Monocyte (primary cell): Measurements from ENCODE around the gene ZFYVE27.

DNA sequence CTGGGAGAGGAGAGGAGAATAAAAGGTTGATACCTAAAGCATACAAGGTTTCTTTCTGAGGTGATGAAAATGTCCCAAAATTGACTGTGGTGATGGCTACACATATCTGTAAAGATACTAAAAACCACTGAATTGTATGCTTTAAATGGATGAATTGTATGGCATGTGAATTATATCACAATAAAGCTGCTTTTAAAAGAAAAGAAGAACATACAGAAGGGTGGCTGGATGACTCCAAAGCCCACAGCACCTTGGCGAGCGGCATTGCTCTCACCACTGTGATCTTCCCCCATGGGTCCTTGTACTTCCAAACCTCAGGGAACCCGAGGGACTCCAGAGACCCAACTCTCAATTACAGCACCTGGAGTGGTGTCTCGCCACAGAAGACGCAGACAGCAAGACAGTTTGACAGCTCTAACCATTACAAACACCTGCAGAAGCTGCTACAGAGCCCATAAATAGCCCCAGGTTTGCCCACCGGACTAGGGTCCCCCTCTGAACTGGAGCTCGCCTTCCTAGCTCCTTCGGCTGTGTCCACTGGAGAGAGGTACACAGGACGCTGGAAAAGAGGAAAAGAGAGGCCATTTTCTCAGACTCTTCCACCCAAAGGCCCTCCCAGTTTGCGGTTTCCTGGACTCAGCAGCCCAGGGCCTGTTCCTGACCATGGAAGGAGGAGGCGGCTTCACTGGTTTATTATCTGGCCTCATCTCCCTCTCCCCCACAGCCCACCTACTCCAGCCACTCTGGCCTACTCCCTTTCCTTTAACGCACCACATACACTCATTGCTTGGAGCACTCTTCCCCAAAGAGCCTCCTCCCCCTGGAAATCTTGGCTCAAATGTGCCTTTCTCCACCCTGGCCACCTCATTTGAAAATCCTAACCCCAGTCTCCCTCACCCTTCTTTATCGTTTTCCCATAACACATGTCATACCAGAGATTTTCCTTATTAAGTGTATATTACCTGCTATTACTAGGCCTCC, 1.9 kb downstream of the PIK3AP1 start:
- PRO-cap, 2 experiments: no peak in any of the 2 experiments

DNA sequence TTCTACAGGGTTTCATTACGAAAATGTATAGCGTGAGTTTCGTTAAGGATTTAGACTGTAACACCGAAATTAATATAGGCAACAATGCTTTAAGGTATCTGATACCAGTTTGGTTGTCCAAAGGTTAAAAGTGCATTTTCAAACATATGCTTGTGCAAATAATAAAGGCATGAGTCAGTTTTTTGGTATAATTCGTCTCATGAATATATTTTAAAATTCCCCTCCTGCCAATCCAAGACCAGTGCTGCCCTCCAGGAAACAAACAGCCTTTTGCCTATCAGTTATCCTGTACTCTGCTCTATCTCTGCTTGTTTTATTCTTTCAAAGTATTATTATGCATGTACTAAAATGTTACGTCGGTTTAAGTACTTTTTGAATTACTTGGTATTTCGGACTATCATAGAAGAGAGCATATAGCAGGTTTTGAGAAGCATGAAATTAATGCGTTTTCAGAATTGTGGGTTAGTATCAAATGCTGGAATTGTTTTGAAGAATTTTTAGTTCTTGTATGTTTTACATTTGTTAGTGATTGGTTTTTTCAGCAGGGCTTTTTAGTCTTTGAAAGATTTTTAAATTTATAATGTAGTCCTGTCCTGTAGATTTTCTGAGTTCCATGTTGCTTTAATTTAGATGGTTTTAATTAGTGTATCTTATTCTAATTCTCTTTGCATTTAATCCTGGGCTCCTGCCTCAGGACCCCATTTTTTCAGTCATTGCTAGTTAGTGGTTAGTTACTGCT, 2.2 kb downstream of the LCOR start:
- PRO-cap, 2 experiments: no peak in any of the 2 experiments

DNA sequence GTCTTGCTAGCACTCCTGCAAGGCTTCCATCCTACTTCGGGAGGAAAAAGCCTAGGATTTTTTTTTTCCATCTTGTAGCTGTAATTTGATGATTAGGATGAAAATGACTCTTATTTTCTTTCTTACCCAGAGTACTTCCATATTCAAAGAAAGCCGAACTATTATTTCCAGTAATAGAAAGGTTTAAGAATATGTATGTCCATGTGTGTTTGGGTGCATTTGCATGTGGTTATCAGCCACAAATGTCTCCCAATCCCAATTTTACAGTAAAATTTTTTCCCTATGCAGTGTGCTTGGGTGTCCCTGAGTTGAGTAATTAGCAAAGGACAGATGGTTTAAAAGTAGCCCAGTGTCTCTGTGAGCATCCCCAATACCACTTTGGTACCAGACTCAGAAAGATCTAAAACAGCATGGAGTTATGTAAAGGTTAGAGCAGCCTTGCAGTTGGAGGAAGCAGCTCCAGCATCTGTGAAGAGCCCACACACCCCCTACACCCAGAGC, 153.9 kb downstream of the LCOR start:
- PRO-cap, 2 experiments: no peak in any of the 2 experiments

- PRO-cap, 2 experiments: no peak in any of the 2 experiments
Measured at GRCh38 chr10:97327585-97328440, 6.7 kb downstream of the FRAT2 start.

DNA sequence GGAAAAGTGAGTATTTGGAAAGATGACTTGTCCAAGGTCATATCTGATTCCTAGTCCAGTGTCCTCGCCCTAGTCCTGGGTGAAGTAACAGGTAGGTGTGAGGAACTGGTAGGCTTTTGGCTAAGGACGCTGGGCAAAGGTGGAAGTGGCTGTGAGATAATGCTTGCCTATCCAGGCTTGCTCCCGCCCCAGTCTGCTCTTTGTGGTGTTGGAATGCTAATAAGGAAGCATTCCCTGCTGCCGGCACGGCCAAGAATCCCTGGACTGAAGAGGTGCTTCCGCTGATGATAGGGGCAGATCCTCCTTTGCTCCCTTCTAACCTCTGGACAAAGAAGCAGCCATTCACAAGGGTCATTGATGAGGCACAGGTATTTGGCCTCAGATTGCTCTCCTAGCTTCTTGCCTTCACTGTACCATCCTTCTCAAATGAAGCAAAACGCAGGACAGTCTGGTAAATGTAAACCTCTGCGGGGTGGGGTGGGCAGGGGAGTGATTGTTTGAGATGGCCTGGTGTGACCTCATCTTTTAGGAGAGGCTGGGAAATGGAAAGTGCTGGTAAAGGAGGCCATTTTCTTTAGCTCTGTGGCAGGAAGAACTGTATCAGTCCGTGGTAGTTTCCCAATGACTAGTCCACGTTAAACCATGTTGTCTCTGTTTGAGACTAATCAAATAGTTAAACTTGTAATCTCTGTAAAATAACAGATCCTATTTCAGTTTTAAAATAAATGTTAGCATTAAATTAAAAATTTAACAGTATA, 1.7 kb downstream of the PGAM1 start:
- PRO-cap, 2 experiments: no peak in any of the 2 experiments

GRCh38 chr10:97500158-97500654, 1.5 kb downstream of the UBTD1 start:
- PRO-cap, 2 experiments: no peak in any of the 2 experiments

- PRO-cap, 2 experiments: no peak in any of the 2 experiments
Measured at GRCh38 chr10:97578086-97578545, 5.5 kb downstream of the ANKRD2 start.

GRCh38 chr10:97601778-97602439, 12.4 kb downstream of the C10orf62 start:
- PRO-cap, 2 experiments: no peak in any of the 2 experiments

DNA sequence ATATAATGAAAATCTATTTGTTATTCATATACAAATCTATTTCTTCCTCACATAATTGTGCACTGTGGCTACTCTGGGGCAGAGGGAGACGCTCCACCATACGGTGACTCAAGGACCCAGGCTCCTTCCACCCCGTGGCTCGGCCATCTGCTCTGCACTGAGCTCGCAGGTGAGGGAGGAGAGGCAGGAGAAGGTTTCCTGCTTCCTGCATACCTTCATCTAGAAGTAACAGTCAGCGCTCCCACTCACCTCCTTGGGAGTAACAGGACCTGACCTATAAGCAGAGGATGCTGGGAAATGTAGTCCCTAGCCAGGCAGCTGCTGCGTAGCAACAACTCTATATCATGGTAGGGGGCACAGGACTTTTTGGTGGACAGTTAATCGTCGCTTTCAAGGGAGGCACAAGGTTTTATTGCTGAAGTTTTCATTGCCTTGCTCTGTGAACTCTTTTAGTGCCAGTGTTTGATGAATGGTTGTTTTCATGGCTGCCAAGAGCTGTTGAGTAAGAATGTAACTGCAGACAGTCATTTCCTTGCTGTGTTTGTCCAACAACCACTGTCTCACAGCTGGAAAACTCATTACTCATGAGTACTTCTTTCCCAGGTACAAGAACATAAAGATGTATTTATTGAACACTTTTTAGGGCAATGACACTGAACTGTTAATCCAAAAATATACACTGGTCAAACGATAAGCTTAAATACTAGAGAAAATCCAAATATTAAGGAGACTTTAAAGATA, 10.2 kb upstream of the ZFYVE27 start:
- PRO-cap, 2 experiments: no peak in any of the 2 experiments

GRCh38 chr10:97736875-97737266, at the start of gene ZFYVE27:
TSS of gene ZFYVE27 (plus strand) at chr10:97737128.
- PRO-cap, 2 experiments: peak in 2 of 2 experiments; most common plus-strand start chr10:97737128 (in 2)

- PRO-cap, 2 experiments: peak in 1 of 2 experiments; most common plus-strand start chr10:97737570 (in 1); most common minus-strand start chr10:97737430 (in 1)
Measured at GRCh38 chr10:97737267-97738235, 623 bp downstream of the ZFYVE27 start.

DNA sequence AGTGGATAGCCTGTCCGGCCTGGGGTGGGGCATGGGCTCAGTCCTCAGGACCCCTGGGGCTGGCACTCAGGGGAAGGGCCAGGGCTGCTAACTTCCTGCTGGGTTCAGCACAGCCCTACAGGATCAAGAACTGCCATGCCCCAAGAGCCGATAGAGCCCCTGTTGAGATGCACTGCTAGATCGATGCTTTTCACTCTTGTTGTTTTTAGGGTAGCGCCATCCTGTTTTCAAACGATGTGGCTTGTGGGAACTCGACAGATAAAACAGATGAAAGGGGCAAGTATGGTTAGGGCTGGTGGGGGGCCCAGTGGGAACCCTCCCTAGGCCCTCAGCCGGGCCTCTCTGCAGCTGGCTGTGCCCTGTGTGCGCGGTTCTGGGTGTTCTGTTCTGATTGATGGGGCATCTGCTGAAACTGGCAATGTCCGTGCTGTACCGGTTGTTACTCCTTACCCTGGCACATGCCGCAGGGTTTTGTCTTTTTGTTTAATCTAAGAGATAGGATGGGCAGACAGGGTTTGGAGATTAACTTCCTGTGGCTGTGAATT, 10.1 kb upstream of the SFRP5 start:
- PRO-cap, 2 experiments: no peak in any of the 2 experiments

DNA sequence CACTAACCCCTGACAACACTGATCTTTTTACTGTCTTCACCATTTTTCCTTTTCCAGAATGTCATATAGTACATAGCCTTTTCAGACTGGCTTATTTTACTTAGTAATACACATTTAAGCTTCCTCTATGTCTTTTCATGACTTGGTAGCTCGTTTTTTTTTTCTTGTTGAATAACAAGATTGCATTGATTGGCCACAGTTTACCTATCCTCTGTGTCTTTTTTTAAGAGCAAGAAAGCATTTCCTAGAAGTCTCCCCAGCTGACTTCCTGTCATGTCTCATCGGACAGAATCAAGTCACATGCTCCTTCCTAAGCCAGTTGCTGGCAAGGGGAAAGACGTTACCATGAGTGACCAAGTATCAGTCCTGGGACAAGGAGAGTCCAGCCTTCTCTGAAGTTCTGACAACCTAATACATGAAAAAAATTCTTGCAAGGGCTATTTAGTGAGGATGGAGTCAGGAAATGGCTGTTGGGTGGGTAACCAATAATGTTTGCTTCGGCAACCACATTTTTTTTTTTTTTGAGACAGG, 24.8 kb upstream of the SFRP5 start:
- PRO-cap, 2 experiments: no peak in any of the 2 experiments

DNA sequence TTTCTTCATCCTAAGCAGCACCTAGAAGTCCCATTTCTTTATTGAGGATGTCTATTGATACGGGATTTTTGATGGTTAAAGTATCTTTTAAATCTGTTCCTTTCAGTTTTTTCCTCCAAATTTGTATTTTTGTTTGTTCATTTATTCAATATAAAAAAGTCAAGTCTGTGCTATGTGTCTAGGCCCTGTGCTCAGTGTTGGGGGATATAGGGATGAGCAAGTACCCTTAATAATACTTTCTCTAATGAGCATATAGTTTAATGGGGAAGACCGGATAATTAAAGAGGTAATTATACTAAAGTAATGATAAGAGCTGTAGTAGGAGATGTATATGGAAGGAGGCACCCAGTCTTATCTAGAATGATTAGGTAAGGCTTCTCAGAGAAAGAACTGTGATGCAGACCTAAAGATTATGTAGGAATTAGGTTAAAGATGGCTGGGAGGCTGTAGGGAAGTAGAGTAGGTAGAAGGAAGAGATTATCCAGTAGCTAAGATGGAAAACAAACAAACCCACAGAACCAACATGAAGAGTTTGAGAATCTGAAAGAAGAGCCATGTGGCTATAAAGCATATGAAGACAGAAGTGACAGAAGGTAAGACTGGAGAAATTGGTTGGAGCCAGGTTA, 50.7 kb downstream of the R3HCC1L start:
- PRO-cap, 2 experiments: no peak in any of the 2 experiments

DNA sequence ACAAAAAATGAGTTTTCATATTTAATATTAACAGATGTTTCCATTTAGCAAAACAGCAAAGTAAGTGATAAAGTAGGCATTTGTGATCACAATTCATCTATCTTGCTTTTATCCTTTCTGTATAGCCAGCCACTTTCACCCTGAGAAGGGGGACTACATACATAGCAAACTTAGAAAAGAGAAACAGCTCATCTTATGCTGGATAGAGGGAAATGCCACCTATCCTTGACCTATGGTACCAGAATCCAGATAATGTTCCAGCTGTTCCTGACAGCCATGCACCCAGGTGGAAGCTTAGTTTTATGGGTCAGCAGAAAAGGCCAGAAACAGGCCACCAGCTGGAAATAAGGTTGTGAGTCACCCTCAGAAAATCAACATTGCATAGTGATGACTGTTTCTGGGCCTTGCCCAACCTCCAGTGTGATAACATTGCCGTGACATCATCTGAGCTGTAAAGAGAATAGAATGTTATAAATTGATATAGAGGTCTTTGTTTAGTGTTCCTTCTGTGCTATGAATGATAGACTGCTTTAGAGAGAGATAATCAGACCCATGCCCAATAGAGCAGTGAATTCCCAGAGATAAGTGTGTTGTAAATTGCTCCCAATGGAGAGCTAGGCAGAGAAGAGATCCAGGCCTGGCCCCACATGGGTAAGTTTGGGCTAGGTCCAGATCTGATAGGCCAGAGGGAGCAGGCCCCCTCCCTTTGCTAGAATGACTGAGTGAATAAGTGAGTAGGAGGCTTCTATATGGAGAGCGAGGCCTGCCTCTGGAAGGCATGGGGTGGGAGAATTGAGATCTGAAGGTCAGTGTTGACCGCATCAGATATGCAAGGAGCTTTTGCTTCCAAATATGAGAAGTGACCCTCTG, 14.1 kb upstream of the HPS1 start:
- PRO-cap, 2 experiments: no peak in any of the 2 experiments

DNA sequence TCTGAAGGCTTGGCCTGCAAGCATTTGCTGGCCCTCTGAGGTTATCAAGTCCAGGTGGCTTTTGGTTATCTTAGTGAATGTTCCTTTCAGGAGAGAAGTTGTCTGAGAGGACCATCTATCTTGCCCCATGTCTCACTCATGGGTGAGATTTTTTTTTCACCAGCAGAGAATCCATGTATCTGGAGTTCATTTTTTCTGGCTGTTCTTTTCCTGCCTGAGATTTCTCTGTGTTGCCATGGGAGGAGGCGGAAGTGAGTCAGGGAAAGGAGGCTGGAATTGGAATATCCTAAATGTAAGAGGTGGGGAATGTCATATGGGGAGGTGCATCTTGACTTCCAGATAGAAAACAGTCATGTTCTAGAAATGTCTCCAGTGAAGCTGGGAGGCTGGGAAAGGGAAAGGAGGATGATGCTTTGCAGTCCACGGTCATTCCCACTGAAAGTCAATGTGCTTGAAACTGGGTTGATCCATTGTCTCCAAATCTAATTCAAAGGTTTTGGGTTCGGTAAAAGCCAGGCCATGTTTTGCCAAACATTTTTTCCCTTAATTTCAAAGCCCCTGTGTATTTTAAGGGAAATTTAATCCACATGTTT, 39.7 kb upstream of the HPS1 start:
- PRO-cap, 2 experiments: no peak in any of the 2 experiments

DNA sequence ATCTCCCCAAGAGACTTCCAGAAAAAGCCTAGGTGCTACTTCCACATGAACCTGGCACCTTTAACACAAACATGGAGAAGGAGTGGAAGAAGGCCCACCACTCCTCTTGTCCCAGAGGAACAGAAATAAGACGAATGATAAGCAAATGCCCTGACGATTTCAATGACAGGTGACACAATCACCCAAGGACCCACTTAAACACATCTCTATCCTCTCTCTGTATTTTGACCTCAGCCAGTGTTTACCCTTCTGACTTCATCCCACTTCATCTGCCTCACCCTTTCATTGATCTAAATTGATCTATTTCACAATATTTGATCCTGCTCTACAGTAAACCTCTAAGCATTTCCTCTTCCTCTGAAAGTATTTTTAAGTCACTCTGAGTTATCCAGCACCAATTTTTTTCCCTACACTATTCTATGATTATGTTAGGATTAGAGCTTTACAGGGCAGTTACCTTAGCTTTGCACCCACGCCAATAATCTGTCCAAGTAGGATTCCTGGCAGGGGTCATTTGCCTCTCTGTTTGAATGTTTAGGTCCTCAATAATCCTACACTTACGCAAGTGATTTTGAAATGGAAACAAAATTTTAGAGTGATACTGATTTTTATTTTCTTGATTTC, 9.1 kb downstream of the GOT1 start:
- PRO-cap, 2 experiments: no peak in any of the 2 experiments

DNA sequence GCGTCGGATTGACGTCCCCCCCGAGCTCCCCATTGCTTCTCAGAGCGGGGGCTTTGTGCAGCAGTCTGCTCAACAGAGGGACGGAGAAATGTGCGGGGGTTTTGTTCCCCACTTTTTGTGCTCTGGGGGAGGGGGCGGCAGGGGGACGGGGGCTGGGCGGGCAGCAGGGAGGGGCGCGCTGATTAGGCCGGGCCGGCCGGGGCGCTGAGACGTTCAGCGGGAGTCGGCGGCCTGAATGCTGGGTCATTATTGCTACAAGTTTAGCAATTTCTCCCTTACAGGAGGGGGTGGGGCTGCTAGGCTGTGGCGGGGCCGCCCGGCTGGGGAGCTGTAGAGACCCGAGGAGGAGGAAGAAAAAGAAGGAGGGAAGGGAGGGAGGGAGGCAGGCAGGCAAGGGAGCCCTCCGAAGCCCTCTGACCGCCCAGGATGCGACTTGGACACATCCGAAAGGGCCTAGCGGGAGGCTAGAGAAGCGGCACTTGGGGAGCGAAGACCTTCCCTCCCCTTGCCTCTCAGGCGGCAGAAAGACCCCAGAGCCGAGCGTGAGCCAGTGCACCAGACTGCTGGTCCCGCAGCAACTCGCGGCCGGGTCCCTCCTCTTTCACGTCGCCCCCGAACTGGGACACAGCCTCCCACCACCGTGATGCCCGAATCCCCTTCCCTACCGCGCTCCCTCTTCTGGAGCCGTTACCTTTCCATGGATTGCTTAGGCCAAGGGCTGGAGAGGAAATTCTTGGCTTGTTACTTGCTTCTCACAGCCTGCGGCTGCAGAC, 4.7 kb downstream of the NKX2-3 start:
- PRO-cap, 2 experiments: no peak in any of the 2 experiments

DNA sequence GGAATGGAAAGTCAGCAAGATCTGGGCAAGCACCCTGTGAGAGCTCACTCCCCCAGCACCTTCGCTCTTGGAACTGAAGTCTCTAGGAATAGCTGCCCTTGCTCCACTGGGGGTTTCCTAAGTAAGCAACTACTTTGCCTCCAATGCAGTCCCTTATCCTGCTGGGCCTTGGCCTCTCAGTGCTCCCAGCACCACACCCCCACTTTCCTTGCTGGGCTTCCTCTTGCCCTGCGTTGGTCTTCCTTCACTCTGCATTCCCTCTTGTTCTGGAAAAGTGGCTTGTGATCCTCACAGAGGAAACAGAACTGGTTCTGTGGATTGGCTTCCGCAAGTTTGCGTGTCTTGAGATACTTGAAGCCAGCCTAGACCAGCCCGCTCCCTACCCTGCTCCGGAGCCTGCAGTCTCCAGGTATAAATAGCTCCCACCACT, 6.4 kb downstream of the NKX2-3 start:
- PRO-cap, 2 experiments: no peak in any of the 2 experiments

- PRO-cap, 2 experiments: no peak in any of the 2 experiments
Measured at GRCh38 chr10:99659617-99660515, 557 bp downstream of the ENTPD7 start.